Hair follicular keratinocyte (primary cell): ENCODE results near the genes CPPED1, NPIPA2 and MPV17L.

GRCh38 chr16:11887450-11888046 lies 28.2 kb downstream of the GSPT1 start:
- RAMPAGE, long total RNA, result no peak

DNA sequence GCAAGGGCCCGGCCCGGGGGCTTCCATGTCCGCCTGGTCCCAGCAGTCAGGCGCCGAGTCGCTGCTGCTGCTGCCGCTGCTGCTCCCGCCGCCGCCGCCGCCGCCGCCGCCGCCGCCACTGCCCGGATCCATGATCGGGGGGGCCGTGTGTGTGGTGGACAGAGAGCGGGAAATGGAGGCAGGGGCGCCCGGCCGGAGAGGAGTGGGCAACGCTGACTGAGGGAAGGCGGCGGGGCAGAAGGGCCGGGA lies 243 bp downstream of the GSPT1 start:
- RAMPAGE, long total RNA, result no peak

DNA sequence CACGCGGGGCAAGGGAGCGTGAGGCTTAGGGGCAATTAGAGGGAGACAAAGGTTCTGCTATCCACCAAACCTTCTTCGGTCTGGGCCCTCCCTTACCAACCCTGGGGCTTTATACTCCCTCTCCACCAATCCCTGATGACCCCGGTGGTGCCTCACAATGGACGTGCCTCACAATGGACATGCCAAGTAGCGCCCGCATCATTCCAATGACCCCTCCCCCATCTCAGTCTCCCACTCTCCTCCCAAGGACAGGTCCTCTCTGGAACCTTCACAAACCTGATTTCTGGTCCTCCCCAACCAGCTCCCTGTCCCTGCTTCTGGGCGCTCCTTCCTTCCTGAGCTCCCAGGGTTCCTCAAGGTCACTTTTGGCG lies 298 bp downstream of the NPIPB2 start:
- RAMPAGE, long total RNA, result no peak

- RAMPAGE, long total RNA, result no peak
Observed at GRCh38 chr16:12089236-12090230, 113.0 kb downstream of the SNX29 start.

- RAMPAGE, long total RNA, result no peak
Observed at GRCh38 chr16:12757661-12758126, 46.0 kb downstream of the CPPED1 start.

DNA sequence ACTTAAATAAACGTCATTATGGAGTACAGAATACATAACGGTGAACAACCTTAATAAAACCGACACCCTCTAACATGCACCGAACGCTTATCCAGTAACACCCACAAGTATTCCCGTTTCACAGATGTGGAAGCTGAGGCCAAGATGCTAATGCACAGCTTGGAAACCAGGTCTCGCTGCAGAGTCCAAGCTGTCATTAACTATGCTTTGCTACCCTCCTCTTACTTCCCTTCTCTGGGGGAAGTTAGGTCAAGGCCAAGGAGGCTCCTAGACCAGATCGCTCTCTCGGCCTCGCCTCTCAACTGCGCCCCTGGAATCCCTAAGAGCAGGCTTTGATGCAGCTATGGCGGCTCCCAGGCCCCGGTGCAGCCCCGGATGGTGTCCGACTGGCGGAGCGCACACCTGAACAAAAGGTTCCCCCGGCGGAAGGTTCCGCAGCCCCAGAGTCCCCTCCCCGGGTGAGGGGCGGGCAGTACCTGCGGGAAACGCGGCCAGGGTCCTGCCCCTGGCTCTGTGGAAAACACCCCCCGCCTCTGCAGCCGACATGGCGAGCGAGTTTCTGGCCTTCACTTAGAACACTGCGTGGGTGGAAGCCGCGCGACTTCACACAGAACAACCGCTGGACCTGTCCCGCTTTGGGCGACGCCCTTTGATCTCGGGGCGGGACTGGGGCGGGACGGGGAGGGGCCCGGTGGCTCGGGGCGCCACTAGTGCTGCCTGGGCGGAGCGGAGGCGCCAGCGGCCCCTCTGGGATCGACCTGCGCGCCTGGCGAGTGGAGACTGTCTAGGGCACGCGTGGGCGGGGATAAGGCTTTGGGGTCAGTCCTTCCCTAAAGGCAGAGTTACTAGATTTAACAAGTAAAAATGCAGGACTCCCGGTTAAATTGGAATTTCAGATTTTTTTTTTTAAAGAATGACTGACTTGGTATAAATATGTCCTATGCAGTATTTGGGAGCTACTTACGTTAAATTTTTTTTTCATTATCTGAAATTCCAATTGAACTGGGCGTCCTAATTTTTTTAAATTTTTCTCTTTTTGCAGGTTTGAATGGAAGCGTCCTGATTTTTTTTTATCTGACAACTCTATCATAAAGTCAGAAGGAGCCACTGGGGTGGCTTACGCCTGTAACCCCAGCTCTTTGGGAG lies at the start of gene CPPED1:
TSS of gene CPPED1 (minus strand) at position 657 of the 1,146 bp plus-strand sequence.
- RAMPAGE, long total RNA, result no peak

DNA sequence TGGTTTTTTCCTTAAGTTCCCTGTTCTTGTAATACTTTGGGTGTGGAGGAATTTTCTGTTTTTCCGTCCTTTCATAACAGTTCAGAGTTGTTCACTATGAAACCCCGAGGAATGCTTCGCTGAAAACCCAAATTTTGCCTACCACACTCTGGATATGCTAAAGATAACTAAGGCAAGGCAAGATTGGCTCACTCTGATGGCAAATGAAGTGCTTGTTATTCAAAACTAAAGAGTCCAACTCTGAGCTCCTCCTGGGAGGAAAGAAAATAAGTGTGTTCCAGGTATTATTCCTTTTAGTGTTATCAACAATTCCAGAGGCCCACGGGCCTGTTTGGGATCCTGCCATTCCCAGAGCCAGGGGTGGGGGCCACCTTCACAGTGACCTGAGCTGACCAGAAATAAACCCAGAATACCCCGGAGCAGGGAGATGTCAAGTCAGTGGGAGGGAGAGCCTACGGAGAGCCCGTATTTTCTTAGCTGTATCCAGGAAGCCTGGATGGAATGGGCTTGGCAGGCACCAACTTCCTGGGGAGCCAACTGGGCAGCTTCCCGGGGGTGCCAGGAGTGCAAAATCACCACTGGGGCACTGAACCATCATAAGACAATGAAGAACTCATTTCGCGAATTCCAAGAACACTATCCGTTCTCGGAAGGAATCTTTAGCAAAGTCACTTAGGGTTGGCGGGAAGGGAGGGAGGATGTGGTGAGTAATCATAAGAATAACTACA lies 13.3 kb upstream of the MRTFB start:
- RAMPAGE, long total RNA, result no peak

GRCh38 chr16:14303463-14304408 lies 232.6 kb downstream of the MRTFB start:
- RAMPAGE, long total RNA, result no peak

DNA sequence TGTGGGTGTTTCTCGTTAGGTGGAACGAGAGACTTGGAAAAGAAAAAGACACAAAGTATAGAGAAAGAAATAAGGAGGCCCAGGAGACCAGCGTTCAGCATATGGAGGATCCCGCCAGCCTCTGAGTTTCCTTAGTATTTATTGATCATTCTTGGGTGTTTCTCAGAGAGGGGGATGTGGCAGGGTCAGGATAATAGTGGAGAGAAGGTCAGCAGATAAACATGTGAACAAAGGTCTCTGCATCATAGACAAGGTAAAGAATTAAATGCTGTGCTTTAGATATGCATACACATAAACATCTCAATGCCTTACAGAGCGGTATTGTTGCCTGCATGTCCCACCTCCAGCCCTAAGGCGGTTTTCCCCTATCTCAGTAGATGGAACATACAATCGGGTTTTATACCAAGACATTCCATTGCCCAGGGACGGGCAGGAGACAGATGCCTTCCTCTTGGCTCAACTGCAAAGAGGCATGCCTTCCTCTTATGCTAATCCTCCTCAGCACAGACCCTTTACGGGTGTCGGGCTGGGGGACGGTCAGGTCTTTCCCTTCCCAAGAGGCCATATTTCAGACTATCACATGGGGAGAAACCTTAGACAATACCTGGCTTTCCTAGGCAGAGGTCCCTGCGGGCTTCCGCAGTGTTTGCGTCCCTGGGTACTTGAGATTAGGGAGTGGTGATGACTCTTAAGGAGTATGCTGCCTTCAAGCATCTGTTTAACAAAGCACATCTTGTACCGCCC lies 3.6 kb downstream of the BFAR start:
- RAMPAGE, long total RNA, result no peak

DNA sequence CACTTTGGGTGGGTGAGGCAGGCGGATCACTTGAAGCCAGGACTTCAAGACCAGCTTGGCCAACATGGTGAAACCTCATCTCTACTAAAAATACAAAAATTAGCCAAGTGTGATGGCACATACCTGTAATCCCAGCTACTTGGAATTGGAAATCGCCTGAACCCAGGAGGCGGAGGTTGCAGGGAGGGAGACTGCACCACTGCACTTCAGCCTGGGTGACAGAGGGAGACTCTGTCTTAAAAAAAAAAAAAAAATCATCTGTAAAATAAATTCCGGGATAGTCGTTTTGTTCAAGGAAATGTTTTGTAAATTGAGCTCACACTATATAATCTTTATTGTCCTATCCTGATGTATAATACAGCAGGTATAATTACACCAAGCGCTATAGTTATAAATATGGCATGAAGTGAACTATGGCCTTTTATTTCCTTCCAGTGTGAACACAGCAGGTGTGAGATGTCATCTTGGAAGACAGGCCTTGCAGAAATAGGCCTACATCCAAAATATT lies 25.5 kb downstream of the PLA2G10 start:
- RAMPAGE, long total RNA, result no peak

DNA sequence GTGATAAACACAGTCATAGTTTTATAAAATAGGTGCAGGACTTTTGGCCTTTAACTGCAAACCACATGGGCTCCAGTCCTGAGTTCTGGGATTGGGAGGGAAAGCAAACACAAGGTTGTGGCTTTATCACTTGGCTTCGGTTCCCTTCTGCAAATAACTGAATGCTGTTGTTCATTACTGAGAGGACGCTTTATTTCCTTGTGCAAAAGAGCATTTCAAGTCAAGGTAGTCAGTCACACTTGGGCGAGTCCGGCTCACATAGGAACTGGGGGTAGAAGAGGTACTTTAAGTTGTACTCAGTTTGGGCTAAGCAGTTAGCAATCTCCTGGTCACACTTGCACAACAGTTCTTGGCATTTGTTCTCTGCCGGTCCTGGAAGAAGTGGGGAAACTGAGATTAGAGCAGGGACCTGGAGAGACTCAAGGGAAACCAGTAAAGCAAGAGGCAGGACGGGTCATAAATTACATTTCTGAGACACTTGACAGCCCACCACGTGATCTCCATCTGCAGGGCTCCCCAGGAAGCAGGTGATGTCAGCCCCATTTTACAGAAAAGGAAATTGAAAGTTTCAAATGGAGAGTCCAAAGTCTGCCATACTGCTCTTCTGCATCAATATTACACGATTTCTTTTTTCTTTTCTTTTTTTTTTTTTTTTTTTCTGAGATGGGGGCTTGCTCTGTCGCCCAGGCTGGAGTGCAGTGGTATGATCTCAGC lies 21.6 kb downstream of the PLA2G10 start:
- RAMPAGE, long total RNA, result no peak

DNA sequence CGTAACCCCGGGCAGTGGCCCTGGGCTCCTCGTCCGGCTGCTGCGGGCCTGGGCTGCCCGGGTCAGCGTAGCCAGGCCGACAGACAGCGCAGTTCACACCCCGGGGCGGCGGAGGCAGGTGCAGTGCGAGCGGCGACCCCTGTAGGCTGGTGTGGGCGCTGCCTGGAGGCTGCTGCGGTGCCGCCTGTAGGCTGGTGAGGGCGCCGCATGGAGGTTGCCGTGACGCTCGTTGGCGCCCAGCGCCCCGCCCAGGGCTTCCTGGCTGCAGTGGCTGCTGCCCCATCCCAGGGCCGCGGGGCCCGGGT lies at the start of gene NPIPA2:
TSS of gene NPIPA2 (plus strand) at position 251 of the 305 bp plus-strand sequence.
- RAMPAGE, long total RNA, result no peak

- RAMPAGE, long total RNA, result no peak
Observed at GRCh38 chr16:14988853-14989234, 14.0 kb downstream of the PDXDC1 start.

DNA sequence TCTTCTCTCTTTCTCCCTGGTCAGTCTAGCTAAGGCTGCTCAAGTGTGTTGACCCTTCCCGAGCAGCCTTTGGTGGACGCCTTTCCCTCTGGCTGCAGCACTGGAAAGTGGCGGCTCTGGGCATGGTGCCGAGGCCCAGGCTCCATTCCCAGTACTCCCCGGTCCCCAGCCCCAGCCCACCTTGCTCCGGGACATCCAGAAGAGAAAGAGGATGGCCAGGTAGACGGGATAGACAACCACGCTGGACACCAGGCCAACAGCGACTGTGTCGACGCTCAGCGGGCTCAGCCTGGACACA lies 33.2 kb upstream of the RRN3 start:
- RAMPAGE, long total RNA, result no peak

GRCh38 chr16:15154544-15155602 lies 60.8 kb upstream of the RRN3 start:
- RAMPAGE, long total RNA, result no peak

DNA sequence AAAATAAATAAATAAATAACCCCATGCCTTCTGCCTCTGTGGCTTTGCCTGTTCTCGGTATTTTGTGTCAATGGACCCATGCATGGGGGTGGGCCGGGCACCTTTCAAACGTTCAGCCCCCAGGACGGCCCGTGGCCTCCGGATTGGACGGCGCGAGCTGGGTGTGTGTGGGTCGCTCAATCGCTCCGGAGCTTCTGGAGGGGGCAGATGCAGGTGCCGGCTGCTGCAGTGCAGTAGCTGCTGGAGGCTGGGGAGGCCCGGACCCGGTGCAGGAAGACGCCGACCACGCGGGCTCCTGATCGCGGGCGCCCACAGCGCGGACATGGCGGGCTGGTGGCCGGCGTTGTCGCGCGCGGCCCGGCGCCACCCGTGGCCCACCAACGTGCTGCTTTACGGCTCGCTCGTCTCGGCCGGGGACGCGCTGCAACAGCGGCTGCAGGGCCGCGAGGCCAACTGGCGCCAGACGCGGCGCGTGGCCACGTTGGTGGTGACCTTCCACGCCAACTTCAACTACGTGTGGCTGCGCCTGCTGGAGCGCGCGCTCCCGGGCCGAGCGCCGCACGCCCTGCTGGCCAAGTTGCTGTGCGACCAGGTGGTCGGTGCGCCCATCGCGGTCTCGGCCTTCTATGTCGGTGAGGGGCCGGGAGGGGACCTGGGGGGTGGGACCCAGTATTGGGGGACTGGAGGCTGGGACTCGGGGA lies at the start of gene MPV17L:
TSS of gene MPV17L (plus strand) at position 179 of the 701 bp plus-strand sequence.
- RAMPAGE, long total RNA, result no peak

GRCh38 chr16:15507302-15507795 lies 73.0 kb downstream of the BMERB1 start:
- RAMPAGE, long total RNA, result no peak

- RAMPAGE, long total RNA, result no peak
Observed at GRCh38 chr16:15625316-15625960, 17.5 kb downstream of the MARF1 start.

DNA sequence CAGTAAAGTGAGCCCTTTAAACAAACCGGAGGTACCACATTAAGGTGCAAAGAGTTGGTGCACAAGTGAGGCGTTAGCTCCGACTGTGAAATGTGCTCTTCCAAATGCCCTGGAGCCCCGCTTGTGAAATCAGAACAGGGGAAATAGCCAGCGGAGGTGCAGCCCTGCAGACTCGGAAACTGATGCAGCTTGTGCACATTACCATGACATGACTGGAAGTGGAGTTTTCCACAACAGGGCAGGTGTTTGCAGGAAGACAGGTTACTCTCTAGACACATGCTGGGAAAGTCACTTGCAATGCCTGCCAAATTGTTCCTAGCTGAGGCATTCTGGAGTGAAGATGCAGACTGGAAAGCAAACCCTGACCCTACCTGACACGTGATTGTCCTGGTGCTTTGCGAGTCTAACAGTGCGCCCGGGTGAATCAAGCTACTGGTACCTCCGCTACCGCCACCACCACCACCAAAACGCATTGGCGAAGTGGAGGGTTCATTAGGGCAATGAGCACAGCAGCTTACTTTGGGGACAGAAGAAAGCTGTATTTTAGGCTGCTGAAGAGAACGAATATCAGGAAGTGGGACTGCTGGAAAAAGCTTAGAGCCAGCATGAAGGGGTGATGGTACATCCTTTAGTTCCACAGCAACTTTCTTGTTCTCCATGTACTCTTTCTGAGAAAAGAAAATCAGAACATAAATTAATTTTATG lies 7.1 kb downstream of the MARF1 start:
- RAMPAGE, long total RNA, result no peak

DNA sequence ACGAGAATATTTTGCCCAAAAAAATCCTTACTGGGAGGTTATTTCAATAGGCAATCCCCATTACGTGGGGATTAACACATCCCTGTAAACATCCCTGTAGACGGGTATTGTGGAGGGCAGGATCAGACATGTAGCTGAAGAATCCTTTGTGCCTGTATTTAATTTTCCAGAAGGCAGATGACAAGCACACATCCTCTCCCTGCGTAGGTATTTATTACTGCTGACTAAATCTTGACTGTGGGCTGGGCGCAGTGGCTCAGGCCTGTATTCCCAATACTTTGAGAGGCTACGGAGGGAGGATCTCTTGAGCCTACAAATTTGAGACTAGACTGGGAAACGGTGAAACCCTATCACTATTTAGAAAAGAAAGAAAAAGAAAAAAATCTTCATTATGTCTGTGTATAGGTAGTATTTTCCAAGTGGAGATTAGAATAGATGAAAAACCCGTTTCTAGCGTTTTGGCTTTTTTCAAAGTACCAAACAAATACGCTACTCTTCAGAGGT lies 1.4 kb upstream of the MARF1 start:
- RAMPAGE, long total RNA, result no peak